ENCODE measurements around a stretch of chr1.

DNA sequence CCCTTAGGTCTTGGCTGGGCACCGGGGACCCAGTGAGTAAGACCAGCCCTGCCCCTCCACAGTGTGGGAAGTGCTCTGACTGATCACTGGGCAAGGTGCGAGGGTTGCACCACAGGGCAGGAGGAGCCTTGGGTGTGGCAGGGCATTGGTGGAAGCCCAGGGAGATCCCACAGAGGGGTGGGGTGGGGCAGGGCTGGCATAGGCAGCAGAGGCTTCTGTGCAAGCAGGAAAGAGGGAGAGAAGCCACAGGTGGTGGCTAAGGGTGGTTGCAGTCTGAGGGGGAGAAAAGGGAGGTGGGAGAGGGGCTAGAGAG lies 34.9 kb upstream of the TMEM61 start:
- PRO-cap, 2 experiments, result no peak in any of the 2 experiments
- RAMPAGE, long total RNA, 4 experiments, result no peak in any of the 4 experiments

- PRO-cap, 2 experiments, result no peak in any of the 2 experiments
- RAMPAGE, long total RNA, 4 experiments, result no peak in any of the 4 experiments
Observed at GRCh38 chr1:55022012-55022622, 17.2 kb upstream of the PCSK9 start.

DNA sequence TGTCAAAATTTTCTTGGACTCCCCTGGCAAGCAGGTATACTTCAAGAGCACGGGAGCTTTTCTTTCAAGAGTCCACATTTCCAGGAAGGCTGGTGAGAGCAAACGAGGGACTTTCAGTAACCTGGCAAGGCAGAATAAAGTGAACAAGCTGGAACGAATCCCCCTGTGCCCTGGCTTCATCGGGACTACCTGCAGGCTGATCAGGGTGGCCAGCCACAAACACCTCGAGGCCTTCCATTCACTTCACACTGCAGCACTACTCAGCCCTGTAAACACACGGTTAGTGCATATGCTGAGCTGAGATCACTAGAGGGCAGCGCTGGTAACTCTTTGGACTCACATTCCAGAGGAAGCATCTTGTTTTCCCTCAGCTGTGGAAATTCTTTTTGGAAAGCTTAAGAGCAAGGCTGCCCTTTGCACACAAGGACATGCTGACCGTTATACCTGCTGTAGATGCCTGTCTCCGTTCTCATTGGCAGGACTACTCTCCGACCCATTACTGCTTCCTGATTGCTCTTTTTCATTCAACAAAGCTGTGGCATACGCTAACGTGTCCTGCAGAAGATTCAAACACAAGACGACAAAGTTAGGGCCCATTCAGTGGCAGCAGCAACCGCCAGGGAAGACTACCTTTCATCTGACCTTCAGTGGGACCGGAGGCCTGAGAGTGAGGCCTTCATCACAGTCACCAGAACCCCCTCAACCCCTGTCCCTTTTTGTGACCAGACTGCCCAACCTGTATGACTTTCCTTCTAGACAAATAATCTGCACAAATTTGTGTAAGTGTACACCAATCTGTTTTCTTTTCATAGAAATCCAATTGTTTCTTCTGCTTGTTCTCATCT lies 32.2 kb downstream of the PCSK9 start:
- PRO-cap, 2 experiments, result no peak in any of the 2 experiments
- RAMPAGE, long total RNA, 4 experiments, result start-site peak on the minus strand in 1 of 4 experiments, centred at position 640 of the sequence, 18 reads per replicate

DNA sequence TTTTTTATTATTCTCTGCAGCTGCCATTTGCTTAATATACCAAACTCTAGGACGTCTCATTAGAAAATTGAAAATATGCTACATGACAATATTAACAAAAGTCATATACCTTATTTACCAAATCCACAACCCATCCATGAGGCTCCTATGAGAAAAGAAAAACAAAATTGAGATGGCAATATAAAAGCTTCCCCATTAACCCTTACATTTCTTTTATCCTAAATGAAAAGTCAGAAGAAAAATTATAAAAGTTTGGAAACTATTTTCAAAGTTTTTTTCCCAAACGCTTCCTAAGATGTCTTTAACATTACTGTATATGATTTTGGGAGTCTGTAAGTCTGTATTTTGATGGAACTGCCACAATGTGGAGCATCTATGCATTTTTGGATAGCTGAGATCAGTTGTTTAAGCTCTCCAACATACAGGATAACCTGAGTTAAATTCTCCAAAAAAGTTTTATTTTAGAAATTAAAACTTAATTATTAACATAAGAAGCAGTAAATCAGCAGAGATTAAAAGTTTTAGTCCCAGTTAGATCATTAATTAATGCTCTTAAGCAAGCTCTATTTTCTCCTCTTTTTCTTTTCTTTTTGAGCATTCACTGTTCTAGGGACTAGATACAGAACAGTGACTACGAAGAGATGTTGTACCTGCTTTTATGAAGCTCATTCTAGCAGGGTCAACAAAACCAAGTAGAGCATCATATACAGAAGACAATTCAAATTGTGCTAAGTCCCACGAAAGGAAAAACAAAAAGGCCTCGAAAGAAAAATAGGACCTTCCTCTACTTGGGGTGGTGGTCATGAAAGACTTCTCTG lies 48.5 kb downstream of the USP24 start:
- PRO-cap, 2 experiments, result no peak in any of the 2 experiments
- RAMPAGE, long total RNA, 4 experiments, result no peak in any of the 4 experiments

DNA sequence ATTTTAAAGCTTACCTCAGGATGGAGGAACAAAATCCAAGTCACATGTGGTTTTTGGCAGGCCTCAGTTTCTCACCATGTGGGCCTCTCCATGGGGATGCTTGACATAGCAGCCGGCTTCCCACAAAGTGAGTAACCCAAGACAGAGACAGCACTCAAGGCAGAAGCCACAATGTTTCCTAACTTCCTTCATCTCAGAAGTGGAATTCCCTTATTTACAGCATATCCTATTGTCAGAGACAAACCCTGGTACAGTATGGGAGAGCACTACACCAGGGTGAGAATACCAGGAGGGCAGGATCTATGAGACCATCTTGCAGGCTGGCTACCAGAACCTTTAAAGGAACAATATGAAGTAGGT lies 483.0 kb downstream of the PLPP3 start:
- PRO-cap, 2 experiments, result no peak in any of the 2 experiments
- RAMPAGE, long total RNA, 4 experiments, result no peak in any of the 4 experiments

DNA sequence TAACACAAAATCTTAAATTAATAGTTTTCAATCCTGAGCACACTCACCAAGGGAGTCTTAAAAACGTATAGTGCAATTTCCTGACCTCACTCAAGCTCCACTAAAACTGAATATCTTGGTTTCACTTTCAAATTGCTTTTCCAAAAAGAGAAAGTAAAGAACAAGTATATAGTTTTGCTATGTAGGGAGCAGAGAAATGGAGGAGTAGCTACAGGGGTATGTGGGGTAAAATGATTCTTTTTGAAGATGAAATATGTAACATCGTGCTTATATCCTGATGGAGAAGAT lies 398.5 kb downstream of the PLPP3 start:
- PRO-cap, 2 experiments, result no peak in any of the 2 experiments
- RAMPAGE, long total RNA, 4 experiments, result no peak in any of the 4 experiments

GRCh38 chr1:56379683-56380218 lies 199.6 kb downstream of the PLPP3 start:
- PRO-cap, 2 experiments, result no peak in any of the 2 experiments
- RAMPAGE, long total RNA, 4 experiments, result start-site peak on the minus strand in 1 of 4 experiments, at chr1:56379945-56379994 at its widest, 15 reads per replicate

- PRO-cap, 2 experiments, result no peak in any of the 2 experiments
- RAMPAGE, long total RNA, 4 experiments, result no peak in any of the 4 experiments
Observed at GRCh38 chr1:56446314-56447439, 132.7 kb downstream of the PLPP3 start.

GRCh38 chr1:56447624-56448373 lies 131.6 kb downstream of the PLPP3 start:
- PRO-cap, 2 experiments, result no peak in any of the 2 experiments
- RAMPAGE, long total RNA, 4 experiments, result no peak in any of the 4 experiments

DNA sequence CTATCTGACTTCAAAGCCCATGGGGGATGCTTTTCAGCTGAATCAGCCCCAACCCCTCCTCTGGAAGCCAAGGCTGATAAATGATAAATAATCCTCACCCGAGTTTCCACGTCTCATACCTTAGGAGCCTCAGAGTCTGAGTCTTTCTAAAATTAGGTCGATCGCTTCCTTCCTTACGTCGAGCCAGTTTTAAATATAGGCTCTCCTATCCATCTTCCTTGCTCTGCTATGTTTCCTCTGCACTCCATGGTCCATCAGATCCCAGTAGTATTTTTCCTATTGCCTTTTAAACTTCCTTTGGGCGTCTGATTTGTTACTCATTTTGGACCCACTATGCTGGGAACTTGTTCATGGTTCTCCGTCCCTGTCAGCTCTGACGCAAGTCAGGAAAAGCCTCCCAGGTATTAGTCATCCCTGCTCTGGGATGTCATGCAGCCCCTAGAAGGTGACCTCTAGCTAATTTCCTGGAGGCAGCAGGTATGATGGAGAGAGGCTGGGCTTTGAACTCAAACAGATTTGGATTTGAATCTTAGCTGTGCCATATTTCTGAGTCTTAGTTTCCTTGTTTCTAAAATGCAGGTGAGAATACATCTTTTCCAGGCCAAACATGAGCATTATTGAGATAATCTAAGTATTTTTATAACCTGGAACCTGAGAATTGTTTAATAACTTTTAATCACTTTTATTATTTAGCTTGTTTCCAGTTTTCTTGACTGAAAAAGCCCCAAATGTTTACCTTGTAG lies 122.6 kb downstream of the PLPP3 start:
- PRO-cap, 2 experiments, result peak in 1 of 2 experiments; most common plus-strand start position 468 of the sequence (in 1); most common minus-strand start position 375 of the sequence (in 1)
- RAMPAGE, long total RNA, 4 experiments, result no peak in any of the 4 experiments

- PRO-cap, 2 experiments, result no peak in any of the 2 experiments
- RAMPAGE, long total RNA, 4 experiments, result no peak in any of the 4 experiments
Observed at GRCh38 chr1:56495308-56496110, 83.9 kb downstream of the PLPP3 start.

DNA sequence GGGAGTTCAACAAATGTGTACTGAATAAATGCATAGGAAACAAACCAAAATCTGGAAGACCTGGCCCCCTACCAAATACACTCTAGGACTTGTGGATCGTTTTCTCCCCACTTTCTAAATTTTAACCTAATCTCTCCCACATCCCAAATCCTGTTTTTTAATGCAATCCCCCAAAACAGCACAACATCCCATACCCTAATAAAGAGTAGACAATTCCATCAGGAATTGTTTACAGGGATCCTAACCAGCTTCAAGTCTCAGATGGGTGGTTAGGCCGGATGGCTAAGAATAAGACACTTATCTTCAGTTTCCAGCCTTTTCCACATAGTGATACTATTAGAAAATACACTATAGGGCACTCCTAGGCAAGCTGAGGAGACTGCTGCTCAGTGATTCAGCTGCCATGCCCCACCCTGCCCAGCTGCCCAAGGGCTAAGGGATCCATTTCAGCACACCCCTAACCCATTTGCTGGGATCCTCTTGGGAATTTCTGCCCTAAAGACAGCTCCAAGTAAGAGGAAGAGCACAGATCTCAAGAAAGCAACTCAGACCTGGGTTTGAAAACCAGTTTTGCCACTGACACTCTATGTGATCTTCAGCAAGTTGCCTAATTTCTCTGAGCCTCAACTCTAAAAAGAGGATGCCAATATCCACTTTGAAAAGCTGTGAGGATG lies 31.9 kb downstream of the PLPP3 start:
- PRO-cap, 2 experiments, result no peak in any of the 2 experiments
- RAMPAGE, long total RNA, 4 experiments, result no peak in any of the 4 experiments

GRCh38 chr1:56570672-56571710 lies 8.4 kb downstream of the PLPP3 start:
- PRO-cap, 2 experiments, result no peak in any of the 2 experiments
- RAMPAGE, long total RNA, 4 experiments, result no peak in any of the 4 experiments

- PRO-cap, 2 experiments, result peak in 1 of 2 experiments; most common plus-strand start chr1:56578423 (in 1); most common minus-strand start chr1:56578477 (in 1)
- RAMPAGE, long total RNA, 4 experiments, result start-site peak on the minus strand in 2 of 4 experiments, at chr1:56578103-56578342 at its widest, 5 to 12 reads per replicate
Observed at GRCh38 chr1:56577758-56578517, 1.4 kb downstream of the PLPP3 start.

GRCh38 chr1:56816851-56817310 lies 2.3 kb downstream of the FYB2 start:
- PRO-cap, 2 experiments, result no peak in any of the 2 experiments
- RAMPAGE, long total RNA, 4 experiments, result no peak in any of the 4 experiments

DNA sequence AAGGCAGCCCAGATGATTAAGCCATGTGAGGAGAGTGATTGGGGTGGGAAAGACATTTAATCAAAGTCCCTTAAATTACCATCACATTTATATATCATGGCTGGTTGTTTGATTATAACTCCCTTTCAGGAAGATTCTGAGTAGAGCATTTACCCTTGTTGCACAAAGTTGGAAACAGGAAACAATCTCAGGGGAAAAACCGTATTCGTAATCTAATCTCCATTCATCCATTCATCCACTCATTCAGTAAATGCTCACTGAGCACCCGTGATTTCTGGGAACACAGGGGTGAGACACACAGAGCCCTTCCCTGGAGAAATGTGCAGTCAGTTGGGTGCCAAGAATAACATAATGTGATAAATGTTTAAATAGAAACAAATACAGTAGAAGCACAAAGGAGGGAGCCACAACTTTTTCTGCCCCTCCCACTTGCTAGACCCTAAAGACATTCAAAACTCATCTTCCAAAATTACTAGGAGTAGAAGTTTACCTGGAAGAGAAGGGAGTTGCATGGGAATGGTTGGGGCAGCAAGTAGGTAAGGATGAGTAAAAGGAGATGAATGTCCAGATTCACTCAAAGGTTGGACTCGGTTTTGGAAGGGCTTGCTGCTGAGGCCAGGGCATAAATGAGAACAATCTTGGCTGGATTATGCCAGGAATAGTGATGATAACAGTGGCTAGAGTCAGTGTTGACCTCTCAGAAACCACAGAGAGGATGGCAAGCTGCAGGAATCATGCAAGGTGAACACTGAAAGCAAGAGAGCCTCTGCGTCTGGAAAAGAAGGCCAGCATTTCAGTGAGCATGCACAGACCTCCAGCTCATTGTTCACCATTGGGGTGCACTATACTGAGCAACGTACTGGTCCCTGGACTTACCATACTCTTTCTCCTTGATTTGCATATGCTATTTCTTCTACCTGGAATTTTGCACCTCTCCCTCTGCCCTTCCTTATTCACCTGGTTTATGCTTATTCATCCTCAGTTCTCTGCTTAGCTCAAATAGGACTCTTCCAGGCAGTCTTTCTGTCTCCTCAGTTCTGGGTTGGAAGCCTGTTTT lies 43.3 kb downstream of the C8A start:
- PRO-cap, 2 experiments, result no peak in any of the 2 experiments
- RAMPAGE, long total RNA, 4 experiments, result no peak in any of the 4 experiments

- PRO-cap, 2 experiments, result no peak in any of the 2 experiments
- RAMPAGE, long total RNA, 4 experiments, result no peak in any of the 4 experiments
Observed at GRCh38 chr1:56911301-56912218, 54.3 kb downstream of the C8B start.

DNA sequence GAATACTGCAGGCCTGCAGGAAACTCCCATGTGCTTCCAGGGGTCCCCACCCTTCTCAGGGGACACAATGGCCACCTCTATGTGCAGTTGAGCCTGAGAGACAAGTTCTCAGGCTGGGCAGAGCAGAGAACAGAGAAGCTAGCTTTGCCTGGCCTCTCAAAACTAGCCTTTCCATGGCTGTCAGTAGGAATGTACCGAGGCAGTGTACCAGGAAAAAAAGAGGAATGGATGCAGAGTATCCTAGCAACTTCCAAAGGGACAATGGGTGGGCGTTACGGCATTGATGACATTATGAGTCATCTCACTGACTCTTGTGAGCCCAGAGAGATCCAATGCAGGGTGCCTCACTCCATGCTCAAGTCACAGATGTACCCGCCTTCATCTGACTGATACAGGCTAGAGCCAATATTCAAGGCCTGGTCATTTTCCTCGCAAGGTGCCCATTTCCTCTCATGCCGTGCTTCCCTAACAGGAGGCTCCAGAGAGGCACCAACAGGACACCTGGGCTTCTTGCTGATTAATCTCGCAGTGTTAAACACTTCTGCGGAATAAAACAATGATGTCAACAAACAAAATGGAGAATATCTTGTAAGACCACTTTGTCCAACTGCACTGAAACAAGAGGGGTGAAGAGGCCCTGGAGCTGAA lies 51.4 kb upstream of the C8B start:
- PRO-cap, 2 experiments, result no peak in any of the 2 experiments
- RAMPAGE, long total RNA, 4 experiments, result no peak in any of the 4 experiments

- PRO-cap, 2 experiments, result no peak in any of the 2 experiments
- RAMPAGE, long total RNA, 4 experiments, result no peak in any of the 4 experiments
Observed at GRCh38 chr1:57280976-57281879, 142.6 kb downstream of the DAB1 start.

DNA sequence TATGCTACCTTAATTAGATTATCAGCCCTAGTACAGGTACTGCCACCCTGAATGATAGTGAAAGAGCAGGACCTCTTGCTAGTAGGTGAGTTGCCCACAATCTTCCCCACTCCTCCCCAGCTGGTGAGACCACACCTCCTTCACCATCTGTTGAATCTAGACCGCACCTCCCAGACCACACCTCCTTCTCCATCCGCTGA lies 116.6 kb downstream of the DAB1 start:
- PRO-cap, 2 experiments, result no peak in any of the 2 experiments
- RAMPAGE, long total RNA, 4 experiments, result no peak in any of the 4 experiments

Measured in upper lobe of left lung (tissue), 5 donors.